Myometrial cell (primary cell): ENCODE results near the gene KANSL3.

DNA sequence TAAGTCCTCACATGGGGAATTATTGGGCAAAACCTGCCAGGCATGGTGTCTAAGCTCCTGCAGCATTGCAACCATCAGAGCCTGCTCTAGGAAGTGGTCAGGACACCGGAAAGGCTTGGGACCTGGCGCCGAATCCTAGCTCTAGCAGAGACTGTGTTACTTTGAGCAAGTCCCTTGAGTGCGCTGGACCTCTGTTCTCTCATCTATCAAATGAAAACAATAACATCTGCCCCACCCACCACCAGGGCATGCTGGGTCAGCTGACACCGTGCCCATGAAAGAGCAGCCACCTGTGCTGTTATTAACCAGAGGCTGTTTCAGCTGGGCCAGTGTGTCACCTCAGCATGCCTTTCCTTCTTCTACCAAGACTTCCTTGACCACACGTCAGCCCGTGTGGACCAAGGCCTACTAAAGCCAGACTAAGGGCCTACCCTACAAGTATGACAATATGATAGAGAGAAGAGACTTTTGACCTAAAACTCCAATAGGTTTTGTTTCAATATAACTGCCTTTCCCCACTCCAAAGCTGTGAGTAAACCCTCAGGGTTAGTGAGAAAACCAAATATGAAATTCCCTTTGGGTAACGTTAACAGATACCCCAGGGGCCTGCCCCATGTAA is 6.1 kb downstream of the TMEM127 start:
- RAMPAGE, long total RNA: no peak

- RAMPAGE, long total RNA: no peak
These were observed 1.7 kb downstream of the TMEM127 start for GRCh38 chr2:96263964-96264599.

GRCh38 chr2:96287284-96287590 is 18.1 kb downstream of the SNRNP200 start:
- RAMPAGE, long total RNA: no peak

GRCh38 chr2:96413154-96413765 is 77.7 kb downstream of the NCAPH start:
- RAMPAGE, long total RNA: no peak

GRCh38 chr2:96486690-96487117 is 18.5 kb downstream of the NEURL3 start:
- RAMPAGE, long total RNA: no peak

DNA sequence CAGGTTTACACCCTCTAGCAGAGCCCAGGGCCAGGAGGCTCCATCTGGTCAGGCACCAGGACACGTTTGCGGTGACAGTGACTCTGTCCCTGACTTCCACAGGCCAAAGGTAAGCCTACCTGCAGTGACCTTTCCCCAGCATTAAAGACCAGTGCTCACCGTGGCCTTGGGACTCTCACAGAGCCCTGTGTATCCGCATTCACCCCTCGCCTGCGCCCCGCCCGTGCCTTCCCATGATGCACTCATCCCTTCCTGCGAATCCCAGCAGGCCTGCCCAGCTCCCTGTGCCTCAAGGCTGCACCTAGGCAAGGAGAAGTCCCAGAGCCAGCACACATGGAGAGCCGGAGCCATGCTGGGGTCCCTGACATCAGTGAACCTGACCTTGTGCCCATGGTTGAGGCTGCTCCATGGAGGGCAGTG is 3.2 kb downstream of the NEURL3 start:
- RAMPAGE, long total RNA: no peak

- RAMPAGE, long total RNA: no peak
These were observed 2.1 kb downstream of the ARID5A start for GRCh38 chr2:96538616-96539004.

DNA sequence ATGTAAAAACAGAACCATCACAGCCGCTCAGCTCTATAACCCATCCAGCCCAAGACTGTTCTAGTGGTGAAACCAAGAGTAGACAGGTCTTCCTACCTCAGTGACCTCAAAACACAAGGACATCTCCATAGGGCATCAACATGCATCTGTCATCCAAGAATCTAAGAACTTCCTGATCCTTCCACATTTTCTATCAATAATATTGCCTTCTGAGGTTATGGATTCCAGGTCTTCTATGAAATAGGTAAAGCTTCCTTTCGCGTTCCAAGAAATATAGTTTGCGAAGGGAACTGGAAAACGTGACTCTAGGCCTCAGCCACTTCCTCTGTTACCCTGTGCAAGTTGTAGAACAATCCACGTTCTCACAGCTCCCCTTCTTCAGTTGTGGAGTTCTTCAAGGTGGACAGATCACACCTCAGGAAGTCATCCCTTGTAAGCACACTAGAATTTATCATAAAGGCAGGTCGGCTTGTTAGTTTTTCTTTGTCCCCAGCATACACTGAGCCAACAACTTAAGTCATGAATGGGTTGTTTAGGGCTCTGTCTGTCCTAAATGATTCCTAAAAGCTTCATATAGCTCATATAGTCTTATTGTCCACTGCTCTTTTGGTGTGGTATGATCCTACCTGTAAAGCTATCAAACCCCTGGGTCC is 44.8 kb downstream of the KANSL3 start:
- RAMPAGE, long total RNA: no peak

GRCh38 chr2:96637724-96638857 is at the start of gene KANSL3:
Gene KANSL3 (minus strand): TSS chr2:96638312.
- RAMPAGE, long total RNA: start-site peak on the minus strand at chr2:96638298-96638339, 154 and 178 reads in 2 replicates

GRCh38 chr2:96832507-96833811 is 10.9 kb downstream of the ANKRD23 start:
- RAMPAGE, long total RNA: no peak

GRCh38 chr2:96860435-96861379 is 2.9 kb upstream of the ANKRD39 start:
- RAMPAGE, long total RNA: no peak

DNA sequence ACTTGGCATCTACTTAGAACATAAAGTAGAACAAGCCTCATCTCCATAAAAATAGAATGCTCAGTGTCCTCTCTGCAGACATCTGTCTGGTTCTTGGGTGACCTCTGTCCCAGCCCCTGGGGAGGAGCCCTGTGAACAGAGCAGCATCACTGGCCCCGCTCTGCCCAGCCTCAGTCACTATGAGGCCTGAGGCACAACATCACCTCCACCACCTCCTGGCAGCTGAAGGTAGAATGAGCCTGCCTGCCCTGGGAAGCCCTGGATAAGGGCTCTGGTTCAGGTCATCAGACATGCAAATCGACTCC is 229.5 kb downstream of the ANKRD36B start:
- RAMPAGE, long total RNA: no peak

GRCh38 chr2:97637023-97637718 is 8.7 kb upstream of the COX5B start:
- RAMPAGE, long total RNA: no peak

DNA sequence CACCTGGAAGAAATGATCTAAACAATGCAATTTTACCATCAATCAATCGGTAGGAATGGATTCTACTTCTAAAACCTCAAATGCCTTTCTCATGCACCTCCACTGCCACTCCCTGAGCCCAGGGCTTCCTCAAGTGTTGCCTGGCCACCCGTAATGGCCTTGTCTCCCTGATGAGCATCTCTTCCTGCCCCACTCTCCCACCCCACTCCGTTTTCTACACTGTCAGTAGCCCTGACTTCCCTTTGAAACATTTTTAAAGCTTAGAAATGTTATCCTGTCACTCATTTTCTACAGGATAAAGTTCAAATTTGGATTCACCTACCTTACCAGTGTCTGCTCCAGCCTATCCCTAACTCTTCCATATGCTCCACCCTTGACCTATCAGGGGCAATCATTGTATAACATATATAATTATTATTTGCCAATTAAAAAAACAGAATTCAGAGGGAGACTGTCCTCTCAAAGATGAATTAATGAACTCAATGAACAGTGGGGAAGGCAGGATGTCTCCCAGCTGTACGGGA is 66.9 kb downstream of the ZAP70 start:
- RAMPAGE, long total RNA: no peak

GRCh38 chr2:97851226-97851876 is 138.0 kb downstream of the ZAP70 start:
- RAMPAGE, long total RNA: no peak

- RAMPAGE, long total RNA: no peak
These were observed 108.7 kb downstream of the TMEM131 start for GRCh38 chr2:97887094-97887489.

DNA sequence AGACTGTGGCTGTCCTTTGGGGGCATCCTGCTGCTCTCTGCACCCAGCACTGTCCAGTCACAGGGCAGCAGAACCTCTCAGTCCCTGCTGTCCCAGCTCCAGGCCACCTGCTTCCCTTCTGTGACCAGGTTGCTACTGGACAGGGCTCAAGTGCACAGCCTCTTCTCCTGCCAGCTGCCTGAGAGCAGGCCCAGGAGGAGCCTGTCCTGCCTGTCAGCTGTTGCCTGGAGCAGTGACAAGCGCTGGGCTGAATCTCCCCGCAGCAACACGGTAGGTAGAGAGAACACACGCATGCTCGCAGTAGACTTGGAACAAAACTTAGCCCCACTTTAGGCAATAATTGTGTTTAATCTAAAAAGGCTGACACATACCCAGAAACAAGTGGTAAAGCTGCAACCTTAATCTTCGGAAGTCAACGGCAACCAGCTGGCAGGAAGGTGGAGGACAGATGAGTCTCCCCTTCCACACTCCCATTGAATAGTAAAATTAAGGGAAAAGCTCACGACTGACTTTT is 41.0 kb upstream of the TMEM131 start:
- RAMPAGE, long total RNA: no peak

DNA sequence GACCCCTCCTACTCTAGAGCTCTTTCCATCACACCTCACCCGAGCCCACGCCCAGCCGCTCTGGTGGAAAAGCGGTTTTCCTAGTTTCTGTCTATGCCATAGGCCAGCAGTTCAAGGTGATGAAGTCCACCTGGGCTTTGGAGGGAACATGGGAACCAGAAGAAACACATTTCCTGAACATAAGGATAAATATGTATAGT is 507 bp downstream of the VWA3B start:
- RAMPAGE, long total RNA: no peak

DNA sequence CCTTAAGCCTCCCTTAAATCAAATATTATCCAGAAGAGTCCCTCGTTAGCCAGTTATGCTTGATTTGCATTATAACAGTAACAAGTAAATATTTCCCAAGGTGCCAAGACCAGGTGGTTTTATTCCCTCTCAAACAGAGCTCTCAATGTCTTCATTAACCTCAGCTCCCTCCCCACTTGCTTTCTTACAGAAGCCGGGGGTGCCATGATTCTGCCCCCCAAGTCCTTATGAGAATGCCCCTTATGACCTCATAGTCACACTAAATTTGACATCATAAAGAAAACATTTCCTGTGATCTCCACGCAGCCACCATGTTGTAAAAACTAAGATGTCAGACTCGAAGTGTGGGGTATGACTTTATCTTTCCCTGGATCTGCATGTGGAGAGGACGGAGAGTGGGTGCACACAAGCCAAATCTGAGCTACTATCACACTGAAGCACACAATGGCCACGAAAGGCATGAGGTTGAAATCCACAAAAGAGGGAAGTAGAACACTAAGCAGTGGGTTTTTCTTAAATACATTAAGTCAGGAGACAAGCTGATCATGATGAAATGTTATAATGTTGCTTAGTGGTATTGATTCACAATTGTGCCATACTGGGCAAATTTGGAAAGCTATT is 101.0 kb upstream of the CNGA3 start:
- RAMPAGE, long total RNA: no peak

DNA sequence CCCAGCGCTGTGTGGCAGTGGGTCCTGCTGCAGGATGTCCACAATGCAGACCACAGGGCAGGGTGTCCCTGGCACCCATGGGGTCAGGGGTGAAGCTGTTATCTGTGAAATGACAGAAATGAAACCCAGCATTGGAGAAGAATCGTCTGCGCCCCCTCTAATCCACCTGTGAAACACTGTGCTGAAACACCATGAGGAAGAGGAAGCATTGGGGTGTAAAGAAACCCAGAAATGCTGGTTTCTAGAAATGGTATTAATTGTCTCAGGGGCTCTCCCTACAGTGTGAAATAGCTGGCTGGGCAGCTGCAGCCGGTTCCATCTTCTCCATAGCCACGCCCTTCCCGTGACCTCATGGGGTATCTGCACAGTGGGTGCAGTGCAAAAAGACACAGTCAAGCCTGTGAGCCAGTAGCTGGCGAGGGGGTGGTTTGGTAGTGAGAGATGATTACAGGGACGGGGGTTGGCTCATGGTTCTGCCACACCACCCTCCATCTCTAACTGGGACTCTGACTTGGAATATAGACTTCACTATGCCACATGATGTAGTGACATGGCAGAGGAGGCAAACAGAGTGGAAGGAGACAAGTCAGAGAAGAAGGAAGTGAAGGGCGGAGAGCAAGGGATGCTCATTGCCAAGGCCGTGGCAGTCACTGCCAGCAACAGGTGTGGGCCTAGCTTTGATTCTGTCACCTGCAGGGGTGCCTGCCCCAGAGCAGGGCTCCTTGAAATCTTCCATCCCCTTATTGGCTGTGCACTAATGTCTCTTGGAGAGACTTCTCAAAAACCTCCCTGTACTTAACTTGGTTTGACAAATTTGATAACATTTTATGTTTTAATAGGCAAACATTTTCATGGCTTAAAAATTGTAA is 16.3 kb downstream of the INPP4A start:
- RAMPAGE, long total RNA: no peak